SJCRH30 (cell line): ENCODE measurements around a stretch of chr5.

DNA sequence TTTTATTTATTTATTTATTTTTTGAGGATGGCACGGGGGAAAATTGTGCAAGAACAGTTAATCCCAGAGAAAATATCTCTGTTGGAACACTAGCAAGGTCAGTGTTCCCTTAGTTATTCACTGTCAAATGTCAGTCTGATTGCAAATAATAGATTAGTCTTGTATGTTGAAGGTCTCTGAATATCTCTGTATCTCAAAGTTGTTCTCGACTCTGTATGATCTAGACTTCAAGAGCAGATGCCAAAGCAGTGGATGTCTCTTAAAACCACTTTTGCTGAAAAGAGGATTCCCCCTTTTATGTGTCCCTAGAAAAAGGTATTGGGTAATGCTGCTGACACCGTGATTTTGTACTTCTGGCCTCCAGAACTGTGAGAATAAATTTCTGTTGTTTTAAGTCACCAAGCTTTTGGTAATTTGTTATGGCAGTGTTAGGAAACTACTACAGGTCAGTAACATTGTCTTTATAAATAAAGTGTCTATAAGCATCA, 85.4 kb upstream of the PIK3R1 start:
- RAMPAGE, long total RNA, result no peak

- RAMPAGE, long total RNA, result no peak
Observed at GRCh38 chr5:68169964-68170408, 45.6 kb upstream of the PIK3R1 start.

GRCh38 chr5:68252986-68253843, 37.7 kb downstream of the PIK3R1 start:
- RAMPAGE, long total RNA, result no peak

- RAMPAGE, long total RNA, result no peak
Observed at GRCh38 chr5:68300524-68301125, 85.1 kb downstream of the PIK3R1 start.

- RAMPAGE, long total RNA, result no peak
Observed at GRCh38 chr5:68420531-68421214, 205.1 kb downstream of the PIK3R1 start.

- RAMPAGE, long total RNA, result no peak
Observed at GRCh38 chr5:68533861-68535024, 318.7 kb downstream of the PIK3R1 start.

GRCh38 chr5:69333679-69334002, 1.0 kb upstream of the CCDC125 start:
- RAMPAGE, long total RNA, result start-site peak on the plus strand at chr5:69333866-69333875, 70 and 16 reads in 2 replicates

DNA sequence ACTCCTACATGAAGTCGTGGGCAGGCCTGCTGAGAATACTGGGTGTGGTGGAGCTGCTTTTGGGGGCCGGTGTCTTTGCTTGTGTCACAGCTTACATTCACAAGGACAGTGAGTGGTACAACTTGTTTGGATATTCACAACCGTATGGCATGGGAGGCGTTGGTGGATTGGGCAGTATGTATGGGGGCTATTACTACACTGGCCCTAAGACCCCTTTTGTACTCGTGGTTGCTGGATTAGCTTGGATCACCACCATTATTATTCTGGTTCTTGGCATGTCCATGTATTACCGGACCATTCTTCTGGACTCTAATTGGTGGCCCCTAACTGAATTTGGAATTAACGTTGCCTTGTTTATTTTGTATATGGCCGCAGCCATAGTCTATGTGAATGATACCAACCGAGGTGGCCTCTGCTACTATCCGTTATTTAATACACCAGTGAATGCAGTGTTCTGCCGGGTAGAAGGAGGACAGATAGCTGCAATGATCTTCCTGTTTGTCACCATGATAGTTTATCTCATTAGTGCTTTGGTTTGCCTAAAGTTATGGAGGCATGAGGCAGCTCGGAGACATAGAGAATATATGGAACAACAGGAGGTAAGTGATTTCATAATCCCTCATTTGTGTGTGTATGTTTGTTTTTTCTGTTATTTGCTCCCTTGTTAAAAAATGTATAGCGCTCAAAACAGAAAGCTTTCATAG, 5.2 kb downstream of the MARVELD2 start:
- RAMPAGE, long total RNA, result no peak

DNA sequence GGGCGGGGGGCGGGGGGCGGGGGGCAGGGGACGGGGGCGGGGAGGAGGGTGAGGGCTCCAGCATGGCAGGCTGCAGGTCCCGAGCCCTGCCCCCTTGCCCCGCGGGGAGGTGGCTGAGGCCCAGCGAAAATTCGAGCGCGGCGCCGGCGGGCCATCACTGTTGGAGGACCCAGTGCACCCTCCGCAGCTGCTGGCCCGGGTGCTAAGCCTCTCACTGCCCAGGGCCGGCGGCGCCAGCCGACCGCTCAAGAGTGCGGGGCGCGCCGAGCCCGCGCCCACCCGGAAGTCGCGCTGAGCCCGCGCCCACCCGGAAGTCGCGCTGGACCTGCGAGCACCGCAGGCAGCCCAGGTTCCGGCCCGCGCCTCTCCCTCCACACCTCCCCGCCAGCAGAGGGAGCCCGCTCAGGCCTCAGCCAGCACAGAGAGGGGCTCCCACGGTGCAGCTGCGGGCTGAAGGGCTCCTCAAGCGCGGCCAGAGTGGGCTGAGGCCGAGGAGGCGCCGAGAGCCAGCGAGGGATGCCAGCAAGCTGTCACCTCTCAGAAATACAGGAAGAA, 165.5 kb upstream of the BDP1 start:
- RAMPAGE, long total RNA, result no peak

- RAMPAGE, long total RNA, result no peak
Observed at GRCh38 chr5:71446577-71446896, 8.9 kb upstream of the BDP1 start.

DNA sequence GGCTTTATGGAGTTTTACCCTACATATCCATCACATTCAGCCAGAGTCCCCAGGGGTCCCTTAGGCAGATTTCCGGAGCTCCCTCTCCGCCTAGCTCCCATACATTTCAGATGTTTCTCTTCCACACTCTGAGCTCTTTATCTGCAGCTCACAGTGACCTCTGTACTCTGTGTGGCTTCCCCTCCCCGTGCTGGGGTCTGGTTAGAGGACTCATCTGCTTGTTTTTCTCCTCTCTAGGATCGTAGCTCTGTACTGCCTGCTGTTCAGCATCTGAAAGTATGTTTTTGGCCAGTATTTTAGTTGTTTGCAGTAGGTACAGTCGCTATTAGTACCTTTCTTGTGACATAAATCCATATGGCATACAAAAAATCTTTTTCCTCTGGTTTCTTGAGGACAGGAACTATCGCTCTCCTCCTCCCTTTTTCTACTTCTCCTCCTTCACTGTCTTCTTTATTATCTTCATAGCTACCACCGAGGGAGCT, 25.0 kb upstream of the CARTPT start:
- RAMPAGE, long total RNA, result no peak

DNA sequence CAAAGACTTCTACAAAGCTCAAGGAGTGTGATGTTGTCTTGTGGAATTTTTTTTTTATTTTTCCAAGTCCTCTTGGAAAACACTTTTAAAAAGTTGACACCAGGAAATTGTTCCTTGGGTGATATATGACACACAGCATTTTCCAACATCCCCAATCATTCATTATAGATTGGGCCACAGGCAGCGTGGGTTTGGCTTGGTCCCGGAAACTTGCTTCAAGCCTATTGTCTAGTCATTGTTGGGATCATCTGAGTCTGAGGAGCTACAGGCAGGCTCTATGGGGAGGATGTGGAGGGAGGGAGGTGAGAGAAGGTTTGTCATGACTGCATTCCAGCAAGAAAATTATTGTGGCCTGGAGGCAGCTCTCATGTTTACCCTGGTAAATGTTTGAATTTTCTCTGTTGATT, 30.5 kb downstream of the CARTPT start:
- RAMPAGE, long total RNA, result no peak

DNA sequence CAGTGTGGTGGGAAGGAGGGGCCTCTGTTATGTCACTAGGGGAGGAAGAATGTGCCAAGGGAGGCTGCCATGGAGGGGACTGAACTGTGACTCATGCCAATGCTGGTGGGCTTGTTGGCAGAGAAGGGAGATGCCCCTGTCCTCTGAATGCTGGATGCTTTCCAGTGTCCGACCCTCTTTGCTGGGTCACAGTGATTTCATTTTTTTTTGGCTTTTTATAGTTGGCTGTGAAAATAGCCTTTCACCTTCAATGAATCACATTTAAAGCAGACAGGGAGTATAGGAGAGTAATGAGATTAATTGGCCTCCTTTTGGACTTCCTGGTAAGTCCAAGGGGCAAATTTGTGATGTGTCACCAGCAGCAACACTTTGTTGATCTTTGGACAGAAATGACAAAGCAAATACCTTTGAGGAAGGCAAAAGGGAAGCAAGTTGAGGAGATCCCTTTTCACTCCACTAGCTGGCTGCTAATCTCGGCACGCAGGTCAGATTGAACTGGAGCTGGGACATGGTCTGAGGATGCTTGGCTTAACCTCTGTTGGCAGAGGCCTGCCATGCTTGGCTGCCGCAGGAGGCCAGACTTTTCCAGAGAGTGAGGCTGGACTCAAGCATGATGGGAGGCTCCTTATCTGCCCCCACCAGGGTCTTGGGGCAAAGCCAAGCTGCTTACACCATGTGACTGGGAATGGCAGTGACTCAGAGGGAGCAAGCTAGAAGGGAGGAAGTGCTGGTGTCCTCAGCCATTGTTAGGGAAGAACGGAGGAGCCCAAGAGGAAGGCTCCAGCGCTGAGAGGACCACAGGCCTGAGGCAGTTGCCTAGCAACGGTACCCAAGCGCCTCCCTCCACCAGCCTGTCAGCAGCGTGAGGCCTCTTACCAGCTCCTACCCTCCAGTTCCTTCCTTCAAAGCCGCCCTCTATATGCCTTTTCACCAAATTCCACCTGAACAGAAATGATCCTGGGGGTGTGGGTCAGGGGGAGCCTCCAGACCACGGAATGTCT, 174.5 kb upstream of the MAP1B start:
- RAMPAGE, long total RNA, result no peak

- RAMPAGE, long total RNA, result no peak
Observed at GRCh38 chr5:72178921-72180164, 72.1 kb downstream of the MAP1B start.

GRCh38 chr5:72281878-72282664, 38.0 kb downstream of the MRPS27 start:
- RAMPAGE, long total RNA, result no peak

- RAMPAGE, long total RNA, result no peak
Observed at GRCh38 chr5:72599378-72600006, 92.3 kb upstream of the ZNF366 start.

GRCh38 chr5:72618837-72619170, 111.6 kb upstream of the ZNF366 start:
- RAMPAGE, long total RNA, result no peak

GRCh38 chr5:72815488-72815858, 988 bp upstream of the TNPO1 start:
- RAMPAGE, long total RNA, result no peak

DNA sequence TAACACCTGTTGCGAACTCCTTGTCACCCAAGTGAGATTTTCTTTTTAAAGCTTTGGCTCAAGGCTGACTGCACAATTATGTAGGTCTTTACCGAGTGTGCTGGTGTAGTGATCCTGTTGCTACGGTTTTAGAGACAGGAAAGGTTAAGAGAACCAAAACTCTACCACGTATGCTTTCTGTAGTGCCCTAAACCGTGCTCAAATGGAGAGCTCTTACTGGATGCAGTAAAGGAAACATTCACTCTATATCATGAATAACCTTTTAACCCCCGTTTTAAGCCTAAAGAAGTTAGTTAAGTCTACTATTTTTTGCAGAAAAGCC, 32.6 kb downstream of the TNPO1 start:
- RAMPAGE, long total RNA, result no peak

DNA sequence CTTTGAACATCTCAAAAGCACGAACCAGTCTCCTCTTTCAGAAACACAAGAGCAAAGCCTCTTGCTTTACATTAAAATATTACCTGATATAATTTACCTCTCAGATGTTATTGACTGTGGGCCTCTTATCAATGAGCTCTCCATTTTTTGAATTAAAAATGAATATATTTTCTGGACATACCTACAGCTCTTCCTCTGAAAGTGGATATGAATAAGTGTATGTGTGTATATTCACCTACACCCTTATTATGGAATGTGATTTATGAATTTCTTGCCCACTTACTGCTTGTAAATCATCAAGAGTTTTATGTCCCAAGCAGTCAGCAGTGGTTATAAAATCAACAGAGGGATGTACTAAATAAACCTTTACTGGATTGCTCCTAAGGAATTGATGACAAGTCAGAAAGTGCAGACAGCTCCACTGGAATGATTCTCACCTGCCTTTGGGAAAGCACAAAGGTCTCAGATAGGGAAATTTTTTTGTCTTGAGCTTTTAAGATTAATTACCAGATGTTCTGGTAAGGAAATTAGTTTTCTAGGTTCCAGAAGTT, 9.2 kb downstream of the TMEM174 start:
- RAMPAGE, long total RNA, result no peak